ENCODE data around the genes STXBP6, SCFD1 and COCH.

GRCh38 chr14:24315778-24316459, 4.6 kb downstream of the LTB4R start:
- RRBS: 97% methylated on average over 7 of the region's 51 CpGs

- RRBS: 11% methylated on average over 1 of the region's 5 CpGs
Measured at GRCh38 chr14:24367272-24367424, 836 bp upstream of the NFATC4 start.

- RRBS: no CpG with 5 or more reads among the region's 5 CpGs
Measured at GRCh38 chr14:24392672-24393166, 6.1 kb upstream of the NYNRIN start.

GRCh38 chr14:24399442-24400005, 721 bp downstream of the NYNRIN start:
- RRBS: no CpG with 5 or more reads among the region's 8 CpGs

GRCh38 chr14:24426780-24427542, 2.5 kb downstream of the CBLN3 start:
- RRBS: no CpG with 5 or more reads among the region's 8 CpGs

- RRBS: no CpG with 5 or more reads among the region's 20 CpGs
Measured at GRCh38 chr14:24439814-24440894, 2.4 kb downstream of the SDR39U1 start.

- RRBS: no CpG with 5 or more reads among the region's 3 CpGs
Measured at GRCh38 chr14:24774220-24774692, 140.3 kb upstream of the GZMB start.

- RRBS: 41% methylated on average over 40 of the region's 109 CpGs
Measured at GRCh38 chr14:25049421-25050492, at the start of gene STXBP6. Gene STXBP6 (minus strand): TSS chr14:25050147.

GRCh38 chr14:25050510-25050701, 459 bp upstream of the STXBP6 start:
- RRBS: no CpG with 5 or more reads among the region's 8 CpGs

DNA sequence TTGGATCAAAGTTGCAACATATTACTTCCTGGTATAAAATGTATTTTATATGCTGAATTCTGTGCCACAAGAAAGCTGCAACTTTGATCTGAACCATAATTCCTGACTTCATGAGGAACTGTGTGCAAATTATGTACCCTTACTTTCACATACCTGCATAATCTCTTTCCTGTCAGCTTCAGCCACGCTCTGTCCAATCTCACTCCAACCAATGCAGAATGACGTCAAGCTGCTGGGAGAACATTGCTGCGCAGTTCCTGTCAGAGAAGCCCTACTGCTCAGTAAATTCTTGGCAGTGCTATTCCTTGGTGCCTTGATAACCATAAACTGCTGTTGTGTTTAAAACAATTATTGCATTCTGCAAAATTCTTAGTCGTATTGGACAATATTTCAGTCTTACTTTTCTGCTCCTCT, 274.7 kb upstream of the NOVA1 start:
- RRBS: no CpG with 5 or more reads among the region's 4 CpGs

- RRBS: no CpG with 5 or more reads among the region's 8 CpGs
Measured at GRCh38 chr14:29584943-29585530, 342.6 kb downstream of the PRKD1 start.

DNA sequence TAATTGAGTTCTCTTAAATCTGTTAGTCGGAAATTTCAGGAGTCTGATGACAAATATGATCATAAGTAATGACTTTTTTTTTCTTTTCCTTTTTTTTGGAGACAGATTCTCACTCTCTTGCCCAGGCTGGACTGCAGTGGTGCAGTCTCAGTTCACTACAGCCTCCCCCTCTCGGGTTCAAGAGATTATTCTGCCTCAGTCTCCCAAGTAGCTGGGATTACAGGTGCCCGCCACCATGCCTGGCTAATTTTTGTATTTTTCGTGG, 321.8 kb downstream of the PRKD1 start:
- RRBS: no CpG with 5 or more reads among the region's 4 CpGs

- RRBS: no CpG with 5 or more reads among the region's 2 CpGs
Measured at GRCh38 chr14:30227859-30228160, 300.2 kb upstream of the PRKD1 start.

DNA sequence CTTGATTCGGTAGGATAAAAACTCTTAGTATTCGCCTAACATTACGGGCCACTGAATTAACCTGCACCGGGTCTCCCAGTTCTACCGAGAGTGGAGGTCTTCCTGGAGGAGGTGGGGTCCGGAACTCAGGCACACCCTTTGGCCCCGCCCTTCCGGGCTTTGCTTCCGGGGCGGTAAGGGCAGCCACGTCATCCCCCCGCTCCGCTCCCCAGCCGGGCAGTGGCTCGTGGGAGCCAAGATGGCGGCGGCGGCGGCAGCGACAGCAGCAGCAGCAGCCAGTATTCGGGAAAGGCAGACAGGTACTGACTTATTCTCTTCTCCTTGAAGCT, at the start of gene SCFD1:
TSS of gene SCFD1 (plus strand) at position 219 of the 329 bp plus-strand sequence.
- RRBS: under 1% methylated on average over 6 of the region's 21 CpGs

DNA sequence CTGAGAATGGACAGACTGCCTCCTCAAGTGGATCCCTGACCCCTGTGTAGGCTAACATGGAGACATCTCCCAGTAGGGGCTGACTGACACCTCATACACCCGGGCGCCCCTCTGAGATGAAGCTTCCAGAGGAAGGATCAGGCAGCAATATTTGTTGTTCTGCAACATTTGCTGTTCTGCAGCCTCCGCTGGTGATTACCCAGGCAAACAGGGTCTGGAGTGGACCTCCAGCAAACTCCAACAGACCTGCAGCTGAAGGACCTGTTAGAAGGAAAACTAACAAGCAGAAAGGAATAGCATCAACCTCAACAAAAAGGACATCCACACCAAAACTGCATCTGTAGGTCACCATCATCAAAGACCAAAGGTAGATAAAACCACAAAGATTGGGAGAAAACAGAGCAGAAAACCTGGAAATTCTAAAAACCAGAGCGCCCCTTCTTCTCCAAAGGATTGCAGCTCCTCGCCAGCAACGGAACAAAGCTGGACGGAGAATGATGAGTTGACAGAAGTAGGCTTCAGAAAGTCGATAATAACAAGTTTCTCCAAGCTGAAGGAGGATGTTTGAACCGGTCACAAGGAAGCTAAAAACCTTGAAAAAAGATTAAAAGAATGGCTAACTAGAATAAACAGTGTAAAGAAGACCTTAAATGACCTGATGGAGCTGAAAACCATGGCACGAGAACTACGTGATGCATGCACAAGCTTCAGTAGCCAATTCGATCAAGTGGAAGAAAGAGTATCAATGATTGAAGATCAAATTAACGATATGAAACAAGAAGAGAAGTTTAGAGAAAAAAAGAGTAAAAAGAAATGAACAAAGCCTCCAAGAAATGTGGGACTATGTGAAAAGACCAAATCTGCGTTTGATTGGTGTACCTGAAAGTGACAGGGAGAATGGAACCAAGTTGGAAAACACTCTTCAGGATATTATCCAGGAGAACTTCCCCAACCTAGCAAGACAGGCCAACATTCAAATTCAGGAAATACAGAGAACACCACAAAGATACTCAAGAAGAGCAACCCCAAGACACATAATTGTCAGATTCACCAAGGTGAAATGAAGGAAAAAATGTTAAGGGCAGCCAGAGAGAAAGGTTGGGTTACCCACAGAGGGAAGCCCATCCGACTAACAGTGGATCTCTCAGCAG, 42.3 kb downstream of the SCFD1 start:
- RRBS: no CpG with 5 or more reads among the region's 15 CpGs

DNA sequence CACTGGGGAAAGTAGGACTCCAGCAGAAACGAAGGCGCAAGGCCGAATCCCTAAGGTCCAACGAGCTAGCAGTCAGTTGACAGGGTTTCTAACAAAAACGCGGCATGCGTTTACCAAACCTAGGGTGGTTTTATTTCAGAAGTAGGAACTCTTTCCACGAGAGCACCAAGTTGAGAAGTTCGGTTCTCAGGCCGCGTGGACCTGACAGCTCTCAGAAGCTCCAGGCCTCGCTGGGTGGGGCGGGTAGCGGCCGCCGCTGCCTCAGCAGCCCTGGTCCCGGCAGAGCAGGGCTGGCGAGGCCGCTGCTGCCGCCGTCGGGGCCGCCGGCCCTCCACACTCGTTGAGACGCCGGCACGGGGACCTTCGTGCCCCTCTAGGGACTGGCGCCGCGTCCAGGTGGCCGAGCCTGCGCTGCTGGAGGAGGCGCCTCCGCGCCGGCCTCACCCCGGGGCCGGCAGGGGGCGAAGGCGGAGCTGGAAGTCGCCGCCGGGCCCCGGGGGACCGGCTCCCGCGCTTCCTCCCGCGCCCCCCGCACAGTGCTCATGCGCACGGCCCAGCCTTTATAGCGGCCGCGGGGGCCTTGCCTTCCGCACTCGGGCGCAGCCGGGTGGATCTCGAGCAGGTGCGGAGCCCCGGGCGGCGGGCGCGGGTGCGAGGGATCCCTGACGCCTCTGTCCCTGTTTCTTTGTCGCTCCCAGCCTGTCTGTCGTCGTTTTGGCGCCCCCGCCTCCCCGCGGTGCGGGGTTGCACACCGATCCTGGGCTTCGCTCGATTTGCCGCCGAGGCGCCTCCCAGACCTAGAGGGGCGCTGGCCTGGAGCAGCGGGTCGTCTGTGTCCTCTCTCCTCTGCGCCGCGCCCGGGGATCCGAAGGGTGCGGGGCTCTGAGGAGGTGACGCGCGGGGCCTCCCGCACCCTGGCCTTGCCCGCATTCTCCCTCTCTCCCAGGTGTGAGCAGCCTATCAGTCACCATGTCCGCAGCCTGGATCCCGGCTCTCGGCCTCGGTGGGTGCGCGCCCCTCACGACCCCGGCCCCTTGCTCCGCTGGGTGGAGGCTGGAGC, at the start of gene COCH:
TSS of gene COCH (plus strand) at position 590 of the 1,060 bp plus-strand sequence.
- RRBS: 1% methylated on average over 35 of the region's 107 CpGs

DNA sequence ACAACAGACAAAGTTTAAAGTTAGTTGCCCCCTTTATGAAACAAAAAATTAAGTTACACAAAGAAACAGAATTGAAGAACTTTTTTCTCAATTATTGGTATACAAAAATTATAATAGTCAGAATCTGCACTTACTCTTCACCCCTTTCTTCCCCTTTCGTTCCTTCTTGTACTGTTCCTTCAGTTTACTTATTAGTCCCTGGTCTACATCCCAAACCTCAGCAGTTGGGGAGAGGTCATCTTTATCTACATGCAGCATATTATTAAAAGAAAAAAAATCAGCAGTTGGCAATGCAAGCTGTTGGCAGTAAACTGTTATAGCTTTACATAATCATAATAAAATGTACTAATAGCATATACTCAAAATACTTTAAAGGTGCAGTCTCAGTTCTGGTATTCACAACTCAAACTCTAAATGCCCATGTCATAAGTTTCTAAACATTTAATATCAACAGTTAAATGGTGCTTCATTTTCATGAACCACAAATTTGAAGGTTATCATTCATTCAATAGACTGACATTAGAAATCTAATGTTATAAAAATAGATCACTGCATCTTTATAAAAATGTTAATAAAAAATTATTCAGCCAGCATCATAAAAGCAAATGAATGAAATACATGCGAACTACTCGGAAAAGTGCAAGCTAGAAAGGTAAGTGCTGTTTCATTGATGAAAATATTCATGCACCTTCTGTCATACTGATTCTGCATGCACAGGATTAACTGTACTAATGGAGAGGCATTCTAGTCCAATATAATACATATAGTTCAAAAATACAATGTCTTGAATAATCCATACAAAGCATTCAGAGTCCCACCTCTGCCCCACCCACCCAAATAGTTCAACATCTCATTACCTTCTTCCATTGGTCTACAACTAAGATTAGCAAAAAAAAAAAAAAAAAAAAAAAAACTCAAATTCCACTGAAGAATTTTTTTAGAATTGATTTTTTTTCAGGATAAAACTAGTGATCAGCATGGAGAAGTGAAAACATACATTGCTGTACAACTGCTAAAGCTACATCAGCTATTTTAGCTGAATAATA, 55.0 kb downstream of the COCH start:
- RRBS: no CpG with 5 or more reads among the region's 3 CpGs

DNA sequence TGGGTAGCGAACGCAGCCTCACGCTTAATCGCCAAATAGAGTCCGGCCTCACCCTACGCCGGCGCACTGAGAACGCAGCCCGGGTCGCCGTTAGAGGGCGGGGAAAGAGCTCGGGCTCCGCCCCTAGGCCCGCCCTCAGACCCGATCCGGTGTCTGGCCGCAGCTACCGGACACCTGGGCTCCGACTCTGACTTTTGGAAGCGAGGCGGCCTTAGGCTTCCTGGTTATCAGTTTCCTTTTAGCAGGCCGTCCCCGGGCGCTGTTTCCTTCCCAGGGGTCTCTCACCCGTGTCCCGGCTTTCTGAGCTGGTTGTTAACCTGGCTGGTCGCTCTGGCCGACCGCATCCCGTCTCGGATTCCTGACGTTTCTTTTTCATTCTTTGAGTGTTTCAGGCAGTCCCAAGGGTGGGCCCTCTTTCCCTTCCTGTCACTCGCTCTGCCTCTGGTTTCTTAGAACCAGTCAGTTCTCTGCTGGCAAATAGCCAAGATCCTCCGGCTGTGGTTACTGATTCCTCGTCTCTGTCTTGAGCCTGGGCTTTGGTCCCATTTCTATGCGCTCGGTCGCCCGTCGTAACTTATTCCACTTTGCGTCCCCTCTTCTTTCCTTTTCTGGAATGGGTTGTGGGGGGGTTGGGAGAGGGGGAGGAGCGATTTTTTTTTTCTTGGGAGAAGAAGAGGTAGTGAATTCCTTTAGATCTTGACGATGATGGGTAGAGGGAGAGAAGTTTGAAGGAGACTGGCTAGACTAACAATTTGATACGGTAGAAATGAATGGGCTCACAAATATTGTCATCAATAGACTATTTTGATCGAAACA, 516 bp upstream of the STRN3 start:
- RRBS: under 1% methylated on average over 14 of the region's 47 CpGs

GRCh38 chr14:31129111-31129772, 78.4 kb downstream of the HECTD1 start:
- RRBS: no CpG with 5 or more reads among the region's 11 CpGs

GRCh38 chr14:31247454-31247904, 39.9 kb upstream of the HECTD1 start:
- RRBS: no CpG with 5 or more reads among the region's 10 CpGs

All from NB4 (cell line).